ENCODE data around the genes CDKN1C and CARS1.

DNA sequence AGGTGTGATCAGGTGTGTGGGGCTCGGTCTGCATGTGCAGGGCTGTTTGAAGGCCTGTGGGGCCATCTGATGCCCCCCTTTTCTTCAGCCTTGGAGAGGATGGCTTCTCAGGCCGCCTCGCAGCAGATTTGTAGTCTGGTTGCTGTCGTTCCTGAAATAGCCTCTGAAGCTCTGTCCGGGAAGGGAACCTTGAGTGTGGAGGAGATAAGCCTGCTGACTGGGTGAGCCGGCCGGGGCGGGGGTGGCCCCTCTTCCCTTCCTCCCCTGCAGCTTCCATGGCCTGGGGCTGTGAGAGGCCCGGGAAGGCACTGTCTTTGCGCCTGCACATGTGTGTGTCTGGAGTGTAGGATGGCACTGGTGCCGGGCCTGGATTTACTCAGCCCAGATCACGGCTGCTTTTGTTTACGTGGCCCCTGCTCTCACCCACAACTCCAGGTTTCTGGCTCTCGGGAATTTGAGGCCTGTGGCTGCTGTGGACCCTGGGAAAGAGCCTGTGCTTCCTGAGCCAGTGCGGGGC, 16.4 kb downstream of the KCNQ1 start:
- PRO-cap: no peak

GRCh38 chr11:2534223-2534549, 89.4 kb downstream of the KCNQ1 start:
- PRO-cap: no peak

DNA sequence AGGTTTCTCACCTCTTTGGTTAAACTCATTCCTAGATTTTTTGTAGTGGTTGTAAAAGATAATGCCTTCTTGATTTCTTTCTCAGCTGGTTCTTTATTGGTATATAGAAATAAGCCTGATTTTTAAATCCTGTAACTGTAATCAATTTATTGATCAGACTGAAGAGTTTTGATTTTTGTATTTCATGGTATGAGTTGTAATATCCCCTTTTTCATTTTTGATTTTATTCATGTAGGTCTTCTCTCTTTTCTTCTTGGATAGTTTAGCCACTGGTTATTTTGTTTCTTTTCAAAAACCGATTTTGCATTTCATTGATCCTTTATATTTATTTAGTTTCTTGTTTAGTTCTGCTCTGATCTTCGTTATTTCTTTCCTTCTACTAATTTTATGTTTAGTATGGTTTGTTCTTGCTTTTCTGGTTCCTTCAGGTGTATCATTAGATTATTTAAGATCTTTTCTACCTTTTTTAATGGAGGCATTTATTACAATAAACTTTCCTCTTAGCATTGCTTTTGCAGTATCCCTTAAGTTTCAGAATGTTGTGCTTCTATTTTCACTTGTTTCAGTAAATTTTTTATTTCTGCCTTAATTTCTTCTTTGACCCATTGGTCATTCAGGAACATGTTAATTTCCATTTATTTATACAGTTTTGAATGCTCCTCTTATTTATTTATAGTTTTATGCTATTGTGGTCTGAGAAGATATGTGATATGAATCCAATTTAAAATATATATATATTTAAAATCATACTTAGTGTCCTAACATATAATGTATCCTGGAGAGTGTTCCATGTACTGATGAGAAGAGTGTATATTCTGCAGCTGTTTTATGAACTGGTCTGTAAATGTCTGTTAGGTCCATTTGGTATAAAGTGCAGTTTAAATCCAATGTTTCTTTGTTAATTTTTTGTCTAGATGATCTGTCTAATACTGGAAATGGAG, 197.8 kb downstream of the KCNQ1 start:
- PRO-cap: no peak

GRCh38 chr11:2644735-2645296, 200.0 kb downstream of the KCNQ1 start:
- PRO-cap: no peak

- PRO-cap: no peak
These were observed 193.0 kb downstream of the CDKN1C start for GRCh38 chr11:2692398-2693178.

DNA sequence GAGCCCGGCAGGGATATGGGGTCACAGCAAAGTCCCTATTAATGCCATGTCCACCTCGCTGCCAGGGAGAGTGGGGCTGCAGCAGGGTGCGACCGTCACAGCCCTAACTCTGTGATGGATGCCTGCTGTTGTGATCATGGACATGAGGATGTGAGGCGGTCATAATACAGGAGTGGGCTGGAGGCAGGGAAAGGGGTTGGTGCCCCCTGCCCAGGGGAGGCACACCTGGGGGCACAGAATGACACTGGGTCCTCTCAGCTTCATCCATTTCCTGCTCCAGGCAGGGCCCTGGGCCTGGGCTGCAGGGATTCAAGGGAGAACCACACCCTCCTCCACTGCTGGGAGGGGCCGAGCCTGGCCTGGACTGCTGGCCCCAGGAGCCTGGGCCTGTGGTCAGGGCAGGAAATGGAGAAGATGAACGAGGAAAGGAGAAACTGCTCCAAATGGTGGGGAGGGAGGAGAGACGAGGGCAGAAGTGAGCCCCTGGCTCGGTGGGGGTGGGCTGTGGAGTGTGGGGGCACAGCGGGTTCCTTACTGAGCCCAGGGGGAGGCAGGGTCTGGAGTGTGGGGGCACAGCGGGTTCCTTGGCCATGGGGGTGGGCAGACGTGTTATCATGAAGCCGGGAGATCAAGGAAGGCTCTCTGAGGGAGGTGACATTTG, 147.7 kb downstream of the CDKN1C start:
- PRO-cap: no peak

GRCh38 chr11:2778024-2779166, 107.2 kb downstream of the CDKN1C start:
- PRO-cap: no peak

DNA sequence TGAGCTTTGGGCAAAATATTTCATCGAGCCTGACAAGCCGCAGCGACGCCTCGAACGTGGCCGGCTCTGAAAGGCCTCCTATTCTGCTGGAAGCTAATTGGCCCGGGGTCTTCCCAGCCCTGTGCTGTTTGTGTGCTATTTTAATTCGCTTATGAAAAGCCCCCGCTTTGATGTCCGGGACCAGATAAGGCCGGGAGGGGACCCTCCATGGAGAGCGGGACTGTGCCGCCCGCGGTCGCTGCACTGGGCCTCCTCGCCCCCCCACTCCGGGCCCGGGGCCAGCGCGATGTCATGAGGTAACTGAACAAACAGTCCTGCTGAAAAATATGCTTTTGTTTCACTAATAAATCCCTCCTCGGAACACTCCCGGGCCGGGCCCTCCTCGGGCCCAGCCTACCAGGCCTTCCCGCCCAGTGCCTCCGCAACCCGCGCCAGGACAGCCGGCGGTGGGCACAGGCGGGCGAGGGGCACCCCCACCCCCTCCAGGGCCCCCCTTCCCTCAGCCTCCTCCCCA, 78.3 kb downstream of the CDKN1C start:
- PRO-cap: no peak

DNA sequence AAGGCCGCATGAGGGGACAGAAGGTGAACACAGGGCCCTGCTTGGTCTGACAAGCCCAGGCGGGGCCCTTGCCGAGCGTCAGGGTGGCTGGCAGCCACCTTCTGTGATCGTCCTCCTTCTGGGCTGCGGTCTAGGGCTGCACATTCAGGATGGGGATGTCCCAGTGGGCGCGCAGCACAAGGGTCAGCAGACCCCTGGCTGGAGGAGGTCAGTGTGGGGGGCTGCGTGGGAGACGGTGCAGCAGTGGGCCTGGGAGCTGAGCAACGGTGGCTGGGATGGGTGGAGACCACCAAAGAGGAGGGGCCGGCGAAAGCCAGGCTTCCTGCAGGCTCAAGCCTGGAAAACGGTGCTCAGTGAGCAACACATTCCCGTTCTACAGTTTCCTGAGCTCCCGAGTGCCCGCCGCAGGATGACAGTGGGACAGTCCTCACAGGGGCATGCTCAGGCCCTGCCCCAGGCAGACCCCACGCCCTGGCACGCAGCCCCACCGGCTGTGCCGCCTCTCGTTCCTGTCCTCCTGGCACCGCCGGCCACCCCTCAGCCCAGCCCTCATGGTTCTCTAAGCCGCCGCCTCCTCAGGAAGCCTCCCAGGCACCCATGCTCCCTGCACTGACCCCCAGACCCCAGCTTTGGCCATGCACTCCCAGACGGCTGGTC, 73.9 kb downstream of the CDKN1C start:
- PRO-cap: no peak

DNA sequence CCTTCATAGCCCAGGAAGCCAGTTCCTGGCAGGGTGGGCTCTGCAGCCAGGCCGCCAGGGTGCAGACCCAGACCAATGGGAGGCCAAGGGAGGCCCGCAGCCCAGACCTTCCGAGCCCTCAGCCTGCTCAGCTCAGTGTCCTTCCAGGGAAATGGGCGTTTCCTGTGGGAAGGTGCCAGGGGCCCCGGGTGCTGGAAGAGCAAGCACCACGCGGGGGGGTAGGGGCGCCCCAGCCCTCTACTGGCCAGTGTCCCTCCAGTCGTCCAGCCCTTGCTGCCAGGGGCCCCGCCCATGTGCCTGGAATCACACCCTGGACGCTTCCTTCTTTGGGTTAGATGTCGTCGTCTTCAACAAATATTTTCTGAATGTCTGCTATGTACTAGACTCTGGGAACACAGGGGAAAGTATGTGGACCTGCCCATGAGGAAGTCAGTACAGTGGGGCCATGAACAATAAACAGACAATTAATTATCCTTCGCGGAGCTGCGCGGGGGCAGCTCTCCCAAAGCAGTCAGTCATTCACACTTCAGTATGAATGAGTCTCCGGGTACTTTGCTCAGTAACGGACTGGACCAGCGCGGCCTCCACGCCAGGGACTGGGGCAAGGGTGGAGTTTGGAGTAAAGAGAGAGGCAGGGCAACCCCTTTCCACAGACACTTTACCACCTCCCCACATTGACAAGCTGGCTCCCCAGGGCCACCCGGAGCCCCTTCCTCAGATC, 60.2 kb downstream of the CDKN1C start:
- PRO-cap: no peak

DNA sequence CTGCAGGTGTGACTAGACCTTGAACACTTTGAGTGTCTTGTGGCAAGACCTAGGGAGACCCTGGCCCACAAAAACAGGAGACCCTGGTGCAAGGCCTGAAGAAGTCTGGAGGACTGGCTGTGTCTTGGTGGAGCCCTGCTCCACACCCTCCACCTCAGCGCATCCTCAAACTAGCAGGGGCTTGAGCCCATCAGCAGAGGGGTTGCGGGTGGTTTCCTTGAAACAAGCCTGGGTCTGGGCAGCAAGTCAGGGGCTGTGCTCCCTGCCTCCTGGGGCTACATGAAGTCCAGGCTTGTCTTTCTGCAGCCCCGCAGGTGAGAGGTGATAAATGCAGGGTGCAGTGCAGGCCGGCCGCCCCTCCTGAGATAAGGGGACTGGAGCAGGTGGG, 2.9 kb downstream of the CDKN1C start:
- PRO-cap: no peak

DNA sequence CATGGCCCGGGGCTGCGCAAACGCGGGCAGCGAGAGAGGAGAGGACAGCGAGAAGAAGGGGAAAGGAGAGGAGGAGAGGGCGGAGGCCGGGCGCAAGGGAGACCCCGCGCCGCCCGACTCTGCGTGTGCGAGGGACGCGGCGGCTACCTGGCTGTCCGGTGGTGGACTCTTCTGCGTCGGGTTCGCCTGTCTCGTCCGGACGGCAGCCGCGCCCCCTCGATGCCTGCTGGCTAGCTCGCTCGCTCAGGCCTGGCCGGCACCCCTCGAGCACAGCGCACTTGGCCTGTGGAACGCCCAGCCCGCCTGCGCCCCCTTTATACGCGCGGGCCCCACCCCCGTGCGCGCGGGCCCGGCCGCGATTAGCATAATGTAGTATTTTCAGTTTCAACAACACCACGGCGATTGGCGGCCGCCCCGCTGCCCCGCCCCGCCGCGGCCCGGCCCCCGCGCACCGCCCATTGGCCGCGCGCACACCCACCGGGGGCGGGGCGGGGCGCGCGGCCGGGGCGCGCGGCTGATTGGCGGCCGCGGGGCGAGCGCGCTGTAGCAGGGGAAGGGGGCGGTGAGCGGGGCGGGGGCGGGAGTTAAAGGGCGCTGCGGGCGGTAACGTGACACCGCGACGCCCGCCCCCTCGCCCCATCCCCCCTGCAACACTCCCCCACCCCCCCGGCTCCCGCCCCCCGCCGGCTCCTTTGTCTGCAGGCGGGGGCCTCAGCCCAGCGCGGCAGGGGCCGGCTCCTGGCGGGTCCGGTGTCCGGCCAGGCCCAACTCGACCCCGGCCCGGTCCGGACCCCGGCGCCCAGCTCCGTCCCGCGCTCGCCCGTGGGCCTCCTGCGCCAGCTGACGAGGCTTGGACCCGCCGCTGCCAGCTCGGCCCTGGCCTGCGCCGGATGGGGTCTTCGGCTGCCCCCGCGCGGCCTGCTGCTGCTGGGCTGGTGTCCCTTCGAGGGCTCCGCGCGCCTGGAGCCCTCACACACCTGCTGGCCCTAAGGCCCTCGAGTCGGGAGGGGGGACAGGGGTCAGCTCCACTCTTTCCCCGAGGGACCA, at the start of gene CDKN1C:
TSS of gene CDKN1C (minus strand) at position 289 of the 1,047 bp plus-strand sequence.
- PRO-cap: unidirectional peak, minus-strand start at position 287 of the sequence

DNA sequence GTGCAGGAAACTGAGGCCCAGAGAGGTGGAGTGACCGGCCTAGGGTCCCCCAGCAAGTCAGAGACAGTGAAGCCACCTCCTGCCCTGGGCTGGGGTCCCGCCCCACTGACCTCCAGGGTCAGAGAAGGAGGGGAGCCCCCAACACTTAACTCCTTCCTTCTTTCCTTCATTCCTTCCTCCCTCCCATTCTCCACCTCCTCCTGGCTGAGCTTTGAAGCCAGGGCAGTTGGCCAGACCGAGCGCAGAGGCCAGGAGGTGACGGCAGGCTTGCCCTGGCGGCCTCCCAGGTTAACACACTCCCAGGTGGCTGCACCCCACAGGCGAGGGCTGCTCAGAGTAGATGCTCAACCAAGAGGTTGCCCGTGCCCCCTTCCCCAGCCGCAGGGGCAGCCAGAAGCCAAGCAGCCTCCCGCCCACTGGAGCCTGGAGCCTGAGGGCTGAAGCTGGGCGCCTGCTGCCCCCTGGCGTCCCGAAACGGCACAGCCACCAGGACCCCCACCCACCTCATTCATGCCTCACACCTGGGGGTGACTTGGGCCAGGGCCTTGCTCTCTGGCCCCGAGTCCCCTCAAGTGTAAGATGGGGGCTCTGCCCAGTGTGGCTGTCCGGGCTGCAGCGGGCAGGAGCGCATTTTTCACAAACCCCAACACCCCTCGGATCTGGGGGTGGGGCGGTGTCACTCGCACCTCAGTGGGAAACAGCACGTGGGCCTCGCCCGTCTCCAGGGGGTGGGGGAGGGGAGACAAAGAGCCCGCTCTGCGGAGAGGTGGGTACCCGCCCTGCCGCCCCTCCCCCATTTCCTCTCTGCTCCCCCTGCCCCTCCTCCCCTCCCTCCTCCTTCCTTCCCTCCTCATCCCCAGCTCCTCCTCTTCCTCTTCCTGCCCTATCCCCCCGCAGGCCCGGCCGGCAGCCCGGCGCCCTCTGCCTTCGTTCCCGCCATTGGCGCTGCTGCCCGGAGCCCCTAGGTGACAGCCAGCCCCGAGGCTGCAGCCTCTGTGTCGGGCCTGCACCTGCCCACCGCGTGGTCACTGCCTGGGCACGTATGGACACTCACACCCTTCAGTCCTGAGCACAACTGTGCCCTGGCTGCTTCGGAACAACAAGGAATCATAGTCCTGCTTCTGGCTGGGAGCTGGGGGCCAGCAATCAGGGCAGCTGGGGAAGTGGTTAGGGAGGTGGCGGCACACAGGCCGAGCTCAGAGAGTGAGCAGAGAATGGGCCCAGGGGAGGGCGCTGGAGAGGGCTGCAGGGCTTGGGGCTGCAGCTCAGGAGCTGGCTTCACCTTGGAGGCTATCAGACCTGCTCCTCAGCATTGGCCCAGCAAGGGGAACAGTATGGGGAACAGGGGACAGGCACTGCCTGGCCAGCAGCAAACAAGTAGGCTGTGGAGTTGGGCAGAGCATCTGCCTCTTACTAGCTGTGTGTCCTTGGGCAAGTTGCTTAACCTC, 6.7 kb upstream of the CDKN1C start:
- PRO-cap: no peak

GRCh38 chr11:2923778-2924147, 5.5 kb downstream of the PHLDA2 start:
- PRO-cap: no peak

- PRO-cap: no peak
These were observed 16.2 kb upstream of the PHLDA2 start for GRCh38 chr11:2945319-2945961.

DNA sequence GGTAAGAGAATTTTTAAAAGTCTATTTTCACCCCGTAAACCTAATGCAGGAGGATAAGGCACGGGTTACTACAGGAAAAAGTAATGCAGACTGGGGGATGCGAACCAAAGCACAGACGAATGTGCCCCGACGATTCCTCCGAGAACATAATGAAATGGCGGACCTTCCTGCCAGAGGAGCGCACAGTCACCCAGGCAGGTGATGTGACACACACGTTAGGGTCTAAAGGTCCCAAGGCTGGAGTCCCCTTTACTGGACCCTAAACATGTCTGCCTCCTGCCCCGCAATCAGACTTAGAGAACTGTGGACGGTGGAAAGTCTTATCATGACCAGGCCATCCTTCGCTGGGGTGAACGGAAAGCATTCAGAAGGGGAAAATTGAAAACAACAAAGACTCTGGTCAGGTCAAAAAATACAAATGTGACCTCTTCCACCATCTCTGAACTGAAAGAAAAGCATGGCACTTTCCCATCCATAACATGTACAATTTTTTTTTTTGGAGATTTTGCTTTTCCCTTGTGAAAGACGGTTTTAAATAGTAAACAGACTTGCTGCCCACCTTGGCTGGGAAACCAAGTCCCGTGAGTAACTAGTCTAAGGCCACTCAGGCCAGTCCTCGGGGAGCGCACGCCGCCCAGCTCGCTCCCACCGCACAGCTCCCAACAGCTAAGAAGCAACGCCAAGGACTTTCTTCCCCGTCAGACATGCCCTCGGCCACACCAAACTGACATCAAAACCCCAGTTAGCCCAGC, 1.0 kb downstream of the NAP1L4 start:
- PRO-cap: bidirectional peak, plus-strand start at position 179 of the sequence, minus-strand start at position 148 of the sequence

DNA sequence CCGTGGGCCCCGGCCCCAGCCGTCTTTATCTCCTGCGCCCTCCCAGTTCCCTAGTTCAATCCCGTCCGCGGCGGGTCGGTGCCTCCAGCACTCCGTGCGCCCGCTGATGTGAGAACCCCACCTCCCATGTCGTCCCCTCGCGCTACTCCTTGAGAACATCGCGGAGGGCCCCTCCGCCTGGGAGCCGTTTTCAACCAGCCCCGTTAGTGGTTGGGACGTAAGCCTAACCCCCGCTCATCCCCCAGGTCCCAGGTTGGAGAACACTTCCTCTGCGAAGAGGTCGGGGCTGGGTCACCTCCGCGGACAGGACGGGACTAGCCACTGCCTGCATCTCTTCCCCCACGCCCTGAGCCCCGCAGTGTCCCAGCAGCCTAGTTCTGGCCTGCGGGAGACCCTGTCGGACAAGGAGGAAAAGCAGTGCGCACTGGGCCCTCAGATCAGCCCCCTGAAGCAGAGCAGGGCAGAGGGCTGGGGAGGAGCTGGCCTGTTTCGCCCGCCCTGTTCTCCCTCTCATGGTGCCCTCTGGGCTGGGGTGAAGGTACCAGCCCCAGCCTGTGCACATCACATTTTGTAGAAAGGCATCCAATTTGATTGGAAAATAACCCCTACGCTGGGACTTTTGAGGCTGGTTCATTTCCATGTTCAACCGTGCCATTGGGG, 642 bp upstream of the NAP1L4 start:
- PRO-cap: bidirectional peak, plus-strand start at position 53 of the sequence, minus-strand start at position 59 of the sequence; bidirectional peak, plus-strand start at position 263 of the sequence, minus-strand start at position 125 of the sequence

- PRO-cap: bidirectional peak, plus-strand start at chr11:3057614, minus-strand start at chr11:3057362
These were observed at the start of gene CARS1 for GRCh38 chr11:3056873-3057697. Gene CARS1, minus strand, starts transcription at chr11:3057423.

DNA sequence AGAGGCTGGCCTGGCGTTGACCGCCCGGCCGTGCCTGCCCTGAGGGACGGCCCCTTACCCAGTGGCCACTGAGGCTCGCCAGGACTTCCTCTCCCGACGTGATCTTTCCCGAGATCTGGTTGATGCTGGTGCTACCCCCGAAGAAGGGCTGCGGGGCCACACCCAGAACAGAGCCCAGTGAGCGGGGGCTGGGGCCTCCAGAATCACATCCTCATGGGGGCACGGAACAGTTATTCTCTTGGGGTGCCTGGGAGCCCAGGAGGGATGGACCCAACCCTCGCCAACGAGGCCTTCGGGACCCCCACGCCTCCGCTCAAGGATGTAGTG, 36.4 kb upstream of the CARS1 start:
- PRO-cap: no peak

DNA sequence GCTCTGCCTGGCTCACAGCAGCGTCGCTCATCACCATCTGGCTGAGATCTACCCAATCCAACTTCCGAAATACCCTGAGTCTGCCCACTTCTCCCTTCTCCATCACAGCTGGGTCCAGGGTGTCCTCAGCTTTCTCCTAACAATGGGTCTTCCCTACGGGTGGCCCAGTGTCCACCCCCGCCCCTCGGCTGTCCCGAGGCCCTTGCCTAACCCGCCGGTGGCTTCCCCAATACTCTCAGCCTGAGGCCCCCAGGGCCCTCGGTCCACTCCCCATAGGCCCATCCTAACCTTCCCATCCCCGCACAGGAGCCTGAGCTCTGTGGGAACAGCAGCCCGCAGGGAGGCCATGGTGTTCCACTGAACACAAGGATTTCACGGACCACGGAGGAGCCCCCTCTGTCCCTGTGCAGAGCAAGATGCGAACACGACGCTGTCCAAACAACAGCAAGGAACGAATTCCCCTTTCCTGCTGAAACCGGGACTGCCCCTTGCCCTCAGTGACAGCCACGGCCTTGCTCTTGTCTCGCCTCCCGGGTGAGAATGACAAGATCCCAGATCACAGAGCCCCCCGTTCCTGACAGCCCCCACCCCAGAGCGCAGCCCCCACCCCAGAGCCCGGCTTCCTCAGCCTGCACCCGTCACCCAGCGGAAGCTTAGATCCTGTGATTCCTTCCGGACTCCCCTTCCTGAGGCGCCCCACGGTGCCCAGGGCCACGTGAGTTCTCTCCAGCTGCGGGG, 48.8 kb upstream of the CARS1 start:
- PRO-cap: no peak